Upper lobe of left lung (tissue), 5 donors: ENCODE measurements around the gene REEP6.

DNA sequence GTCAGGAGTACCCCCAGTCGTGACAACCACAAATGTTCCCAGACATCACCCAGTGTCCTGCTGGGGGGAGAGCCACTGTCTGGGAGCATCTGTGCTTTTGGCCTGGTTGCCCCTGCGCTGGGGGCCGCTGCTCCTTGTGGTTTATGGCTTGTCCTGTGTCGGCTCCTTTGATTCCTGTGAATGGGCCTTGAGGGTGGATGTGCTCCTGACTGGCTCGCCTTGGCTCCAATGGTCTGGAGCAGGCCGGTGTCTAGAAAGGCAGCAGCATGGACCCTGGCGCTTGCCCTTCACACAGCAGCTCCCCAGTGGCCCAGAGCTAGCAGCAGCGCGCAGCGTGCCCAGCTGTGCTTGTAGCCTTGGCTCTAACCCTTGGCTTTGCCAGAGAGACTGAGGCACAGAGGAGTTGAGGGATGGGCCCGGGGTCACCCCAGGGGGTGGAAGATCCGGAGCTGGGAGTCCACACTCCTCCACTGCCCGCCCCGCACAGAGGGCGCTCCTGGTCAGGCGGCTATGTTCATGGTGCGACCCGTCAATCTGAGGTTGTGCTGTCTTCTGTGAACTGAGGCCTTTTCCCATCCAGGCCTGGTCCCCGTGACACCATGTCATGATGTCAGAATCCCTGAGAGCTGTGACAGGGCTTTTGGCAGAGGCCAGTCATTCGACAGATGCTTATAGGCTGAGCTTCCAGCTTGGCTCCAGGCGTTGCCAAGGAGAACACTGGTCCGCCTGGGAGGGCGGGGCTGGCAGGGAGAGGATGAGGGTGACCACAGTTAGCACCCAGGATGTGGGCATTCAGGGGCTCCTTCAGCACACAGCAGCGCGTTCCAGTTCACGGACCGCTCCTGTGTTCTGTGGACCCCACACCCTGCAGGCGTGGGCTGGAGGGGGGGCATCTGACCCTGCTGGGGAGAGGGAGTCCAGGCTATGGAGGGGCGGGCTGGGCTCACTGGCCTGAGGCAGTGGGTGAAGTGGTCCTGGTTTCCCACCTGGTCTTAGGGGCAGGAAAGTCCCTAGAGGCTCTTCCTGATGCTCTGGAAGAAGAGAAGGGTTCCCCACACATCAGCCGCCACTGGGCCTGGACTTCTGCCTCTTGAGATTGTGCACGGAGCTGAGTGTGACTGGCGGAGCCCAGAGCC is 4.3 kb downstream of the DAZAP1 start:
- PRO-cap, 2 experiments, result peak in 2 of 2 experiments; most common minus-strand start position 485 of the sequence (in 1)
- RAMPAGE, long total RNA, 4 experiments, result no peak in any of the 4 experiments

GRCh38 chr19:1424107-1424435 is 14.1 kb upstream of the RPS15 start:
- PRO-cap, 2 experiments, result no peak in any of the 2 experiments
- RAMPAGE, long total RNA, 4 experiments, result no peak in any of the 4 experiments

DNA sequence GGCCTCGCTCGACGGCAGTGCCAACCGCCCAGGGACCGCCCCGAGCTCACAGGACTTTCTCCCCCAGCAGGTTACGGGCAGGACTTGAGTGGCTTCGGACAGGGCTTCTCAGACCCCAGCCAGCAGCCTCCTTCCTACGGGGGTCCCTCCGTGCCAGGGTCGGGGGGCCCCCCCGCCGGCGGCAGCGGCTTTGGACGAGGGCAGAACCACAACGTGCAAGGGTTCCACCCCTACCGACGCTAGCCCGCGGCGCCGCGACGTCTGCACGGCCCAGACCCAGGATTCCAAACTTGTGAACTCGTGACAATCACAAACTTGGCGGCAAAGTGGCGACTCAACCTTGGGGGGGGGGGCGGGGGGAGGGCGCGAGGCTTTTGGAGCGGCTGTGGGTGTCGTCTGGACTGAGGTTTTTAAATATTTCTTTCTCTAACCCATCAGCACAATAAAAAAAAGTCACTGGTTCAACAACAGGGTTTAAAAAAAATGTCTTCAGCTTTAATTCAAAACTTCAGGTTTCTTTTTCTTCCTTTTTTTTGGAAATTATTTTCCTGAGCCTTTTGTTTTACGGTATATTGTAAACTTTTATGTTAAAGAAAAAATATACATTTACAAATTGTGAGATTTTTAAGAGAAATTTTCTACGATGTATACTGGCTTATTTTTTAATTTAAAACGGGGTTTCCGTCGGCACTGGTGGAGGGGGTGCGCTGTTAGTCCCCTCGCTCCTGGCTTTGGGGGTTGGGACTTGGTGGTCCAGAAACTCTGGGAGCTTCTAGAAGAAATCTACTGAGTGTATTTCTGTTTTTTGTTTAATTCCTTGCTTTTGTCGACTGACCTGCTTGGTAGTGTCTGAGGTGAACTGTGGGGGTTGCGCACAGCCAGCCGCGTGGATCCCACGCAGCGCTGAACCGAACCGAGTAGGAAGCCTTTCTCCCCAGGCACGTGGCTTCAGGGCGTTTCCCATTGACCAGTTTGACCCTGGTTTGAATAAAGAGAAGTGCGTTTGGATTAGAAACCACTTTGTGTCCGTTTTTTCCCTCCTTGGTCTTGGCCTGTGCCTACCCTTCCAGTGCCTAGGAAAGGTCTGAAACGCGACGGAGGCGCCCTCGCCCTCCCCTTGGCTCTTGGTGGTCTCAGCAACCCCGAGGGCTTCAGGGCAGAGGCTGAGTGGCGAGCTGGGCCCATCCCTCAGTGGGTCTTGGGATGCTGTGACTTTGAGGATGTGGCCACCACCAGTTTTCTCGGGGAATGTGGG is 3.1 kb upstream of the RPS15 start:
- PRO-cap, 2 experiments, result no peak in any of the 2 experiments
- RAMPAGE, long total RNA, 4 experiments, result no peak in any of the 4 experiments

- PRO-cap, 2 experiments, result no peak in any of the 2 experiments
- RAMPAGE, long total RNA, 4 experiments, result no peak in any of the 4 experiments
Observed at GRCh38 chr19:1448957-1449422, 931 bp upstream of the APC2 start.

DNA sequence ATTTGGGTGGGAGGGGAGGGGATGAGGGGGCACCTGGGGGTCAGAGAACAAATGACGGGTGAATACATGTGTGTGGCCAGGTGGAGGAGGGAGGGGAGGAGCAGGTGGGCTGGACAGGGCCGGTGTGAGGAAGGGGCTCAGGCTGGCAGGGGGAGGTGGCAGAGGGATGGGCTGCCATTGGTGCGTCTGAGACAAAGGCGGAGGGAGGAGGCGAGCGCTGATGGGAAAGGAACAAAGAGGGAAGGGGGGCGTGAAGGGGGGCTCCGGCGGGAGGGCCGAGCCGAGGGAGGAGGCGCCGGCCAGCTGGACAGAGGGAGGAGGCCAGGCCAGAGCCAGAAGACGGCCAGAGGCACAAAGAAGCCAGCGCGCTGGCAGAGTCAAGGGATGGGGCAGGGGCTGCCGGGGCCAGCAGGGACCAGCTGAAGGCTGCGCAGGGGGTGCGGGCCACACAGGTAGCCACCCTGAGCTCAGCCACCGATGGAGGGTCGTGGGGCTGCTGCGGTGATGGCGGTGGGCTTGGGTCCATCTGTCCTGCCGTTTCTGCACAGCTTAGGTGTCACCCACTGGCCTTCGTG is 2.0 kb downstream of the APC2 start:
- PRO-cap, 2 experiments, result no peak in any of the 2 experiments
- RAMPAGE, long total RNA, 4 experiments, result no peak in any of the 4 experiments

- PRO-cap, 2 experiments, result no peak in any of the 2 experiments
- RAMPAGE, long total RNA, 4 experiments, result no peak in any of the 4 experiments
Observed at GRCh38 chr19:1457052-1457864, 7.3 kb downstream of the APC2 start.

- PRO-cap, 2 experiments, result no peak in any of the 2 experiments
- RAMPAGE, long total RNA, 4 experiments, result no peak in any of the 4 experiments
Observed at GRCh38 chr19:1468878-1469295, 10.1 kb downstream of the C19orf25 start.

DNA sequence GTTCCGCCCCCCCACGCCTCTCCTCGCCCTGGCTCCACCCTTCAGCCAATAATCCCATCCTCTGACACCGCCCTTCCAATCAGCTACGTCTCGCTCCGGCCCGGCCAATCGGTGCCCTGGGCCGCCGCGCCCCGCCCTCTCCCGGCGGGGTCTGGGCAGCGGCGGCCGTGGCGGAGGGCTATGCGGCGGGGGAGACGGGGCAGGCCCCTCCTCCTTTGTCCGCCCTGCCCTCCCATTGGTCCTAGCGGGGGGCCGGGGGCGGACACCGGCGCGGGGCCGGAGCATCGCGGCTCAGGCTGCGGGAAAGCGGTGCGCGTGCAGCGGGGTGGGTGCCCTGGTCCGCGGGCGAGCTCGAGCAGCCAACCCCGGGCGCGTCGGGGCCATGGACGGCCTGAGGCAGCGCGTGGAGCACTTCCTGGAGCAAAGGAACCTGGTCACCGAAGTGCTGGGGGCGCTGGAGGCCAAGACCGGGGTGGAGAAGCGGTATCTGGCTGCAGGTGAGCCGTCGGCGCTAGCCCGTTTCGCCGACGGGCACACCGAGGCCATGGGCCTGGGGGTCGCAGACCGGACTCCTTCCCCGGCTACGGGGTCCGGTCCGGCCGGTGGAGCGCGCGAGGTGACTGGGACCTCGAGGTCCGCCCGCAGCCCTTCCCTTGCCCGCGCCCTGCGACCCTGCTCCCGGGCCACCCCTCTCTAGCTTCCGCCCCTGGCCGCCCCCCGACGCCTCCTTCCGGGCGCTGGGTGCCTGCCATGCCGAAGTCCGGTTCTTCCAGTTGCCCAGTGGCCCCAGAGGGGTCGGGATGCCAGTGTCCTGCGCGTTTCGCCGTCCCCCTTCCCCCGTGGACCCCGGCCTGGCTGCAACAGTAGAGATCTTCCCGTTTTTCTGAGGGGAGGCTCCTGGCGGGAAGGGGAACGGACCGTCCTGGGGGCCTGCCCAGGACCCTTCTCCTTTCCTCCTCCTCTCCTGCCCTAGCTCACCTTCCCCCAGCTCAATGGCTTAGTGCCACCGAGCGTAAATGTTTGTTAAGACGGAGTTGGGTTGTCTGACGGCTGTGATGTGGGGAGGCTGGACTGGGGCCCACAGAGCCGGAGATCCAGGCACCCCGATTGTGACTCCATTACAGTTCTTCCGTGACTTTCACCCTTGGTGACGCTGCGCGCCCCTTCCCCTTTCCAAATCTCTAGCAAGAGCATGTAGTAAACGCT is at the start of gene REEP6:
REEP6 (plus strand) TSS at position 294 of the 1,206 bp plus-strand sequence.
- PRO-cap, 2 experiments, result peak in 2 of 2 experiments; most common plus-strand start position 144 of the sequence (in 1)
- RAMPAGE, long total RNA, 4 experiments, result start-site peak on the plus strand in 2 of 4 experiments, centred at positions 287 to 299 of the sequence, 12 to 22 reads per replicate

DNA sequence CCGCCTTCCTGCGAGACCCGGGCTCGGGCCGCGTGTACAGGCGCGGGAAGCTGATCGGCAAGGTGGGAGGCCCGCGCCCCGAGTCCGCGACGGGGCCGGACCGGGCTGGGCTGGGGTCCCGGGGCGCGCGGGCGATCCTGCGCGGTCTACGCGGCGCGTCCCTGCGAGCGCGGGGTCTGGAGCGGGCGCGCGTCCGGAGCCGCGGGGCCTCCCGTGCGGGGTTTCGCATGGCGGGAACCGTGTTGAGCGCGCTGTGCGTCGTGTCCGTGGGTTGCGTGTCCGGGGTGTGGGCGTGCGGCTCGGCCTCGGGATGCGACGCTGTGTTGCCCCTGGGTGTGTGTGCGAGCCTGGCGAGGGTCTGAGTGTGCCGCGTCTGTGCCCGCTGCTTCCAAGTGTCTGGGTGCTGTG is 312 bp downstream of the PLK5 start:
- PRO-cap, 2 experiments, result no peak in any of the 2 experiments
- RAMPAGE, long total RNA, 4 experiments, result no peak in any of the 4 experiments

DNA sequence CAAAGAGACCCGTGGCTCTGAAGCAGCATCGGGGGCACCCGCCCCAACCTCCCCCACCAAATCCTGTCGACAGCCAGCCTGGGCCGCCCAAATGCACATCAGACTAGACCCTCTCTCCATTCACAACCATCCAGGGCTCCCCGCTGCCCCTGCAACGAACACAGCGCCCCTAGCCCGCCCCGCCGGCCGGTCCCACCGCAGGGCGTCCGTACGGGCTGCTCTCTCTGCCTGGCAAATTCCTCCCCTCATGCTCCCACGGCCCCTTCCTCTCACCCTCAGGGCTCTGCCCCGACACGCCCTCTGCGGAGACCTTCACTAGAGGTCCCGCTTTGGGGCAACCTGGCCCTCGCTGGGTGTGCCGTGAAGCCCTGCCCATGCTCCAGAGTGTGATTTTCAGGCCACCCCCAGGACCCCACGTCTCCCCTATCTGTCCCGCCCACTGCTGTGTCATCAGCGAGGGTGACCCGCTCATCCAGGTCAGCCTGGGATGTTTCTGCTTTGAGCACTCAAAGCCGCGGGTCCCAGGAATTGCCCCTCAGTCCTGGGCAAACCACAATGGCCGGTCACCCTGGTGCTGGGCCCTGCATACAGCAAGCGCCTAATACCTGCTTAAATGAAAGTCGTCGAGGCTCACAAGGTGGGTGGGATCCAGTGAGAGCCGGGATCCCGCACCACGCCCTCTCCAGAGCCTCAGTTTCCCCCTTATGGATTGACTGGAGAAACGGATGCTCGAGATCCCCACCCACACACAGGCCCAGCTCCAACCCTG is 6.9 kb downstream of the TCF3 start:
- PRO-cap, 2 experiments, result no peak in any of the 2 experiments
- RAMPAGE, long total RNA, 4 experiments, result start-site peak on the minus strand in 1 of 4 experiments, centred at position 322 of the sequence, 5 reads per replicate

- PRO-cap, 2 experiments, result no peak in any of the 2 experiments
- RAMPAGE, long total RNA, 4 experiments, result no peak in any of the 4 experiments
Observed at GRCh38 chr19:1747069-1747577, 6.2 kb upstream of the ONECUT3 start.

DNA sequence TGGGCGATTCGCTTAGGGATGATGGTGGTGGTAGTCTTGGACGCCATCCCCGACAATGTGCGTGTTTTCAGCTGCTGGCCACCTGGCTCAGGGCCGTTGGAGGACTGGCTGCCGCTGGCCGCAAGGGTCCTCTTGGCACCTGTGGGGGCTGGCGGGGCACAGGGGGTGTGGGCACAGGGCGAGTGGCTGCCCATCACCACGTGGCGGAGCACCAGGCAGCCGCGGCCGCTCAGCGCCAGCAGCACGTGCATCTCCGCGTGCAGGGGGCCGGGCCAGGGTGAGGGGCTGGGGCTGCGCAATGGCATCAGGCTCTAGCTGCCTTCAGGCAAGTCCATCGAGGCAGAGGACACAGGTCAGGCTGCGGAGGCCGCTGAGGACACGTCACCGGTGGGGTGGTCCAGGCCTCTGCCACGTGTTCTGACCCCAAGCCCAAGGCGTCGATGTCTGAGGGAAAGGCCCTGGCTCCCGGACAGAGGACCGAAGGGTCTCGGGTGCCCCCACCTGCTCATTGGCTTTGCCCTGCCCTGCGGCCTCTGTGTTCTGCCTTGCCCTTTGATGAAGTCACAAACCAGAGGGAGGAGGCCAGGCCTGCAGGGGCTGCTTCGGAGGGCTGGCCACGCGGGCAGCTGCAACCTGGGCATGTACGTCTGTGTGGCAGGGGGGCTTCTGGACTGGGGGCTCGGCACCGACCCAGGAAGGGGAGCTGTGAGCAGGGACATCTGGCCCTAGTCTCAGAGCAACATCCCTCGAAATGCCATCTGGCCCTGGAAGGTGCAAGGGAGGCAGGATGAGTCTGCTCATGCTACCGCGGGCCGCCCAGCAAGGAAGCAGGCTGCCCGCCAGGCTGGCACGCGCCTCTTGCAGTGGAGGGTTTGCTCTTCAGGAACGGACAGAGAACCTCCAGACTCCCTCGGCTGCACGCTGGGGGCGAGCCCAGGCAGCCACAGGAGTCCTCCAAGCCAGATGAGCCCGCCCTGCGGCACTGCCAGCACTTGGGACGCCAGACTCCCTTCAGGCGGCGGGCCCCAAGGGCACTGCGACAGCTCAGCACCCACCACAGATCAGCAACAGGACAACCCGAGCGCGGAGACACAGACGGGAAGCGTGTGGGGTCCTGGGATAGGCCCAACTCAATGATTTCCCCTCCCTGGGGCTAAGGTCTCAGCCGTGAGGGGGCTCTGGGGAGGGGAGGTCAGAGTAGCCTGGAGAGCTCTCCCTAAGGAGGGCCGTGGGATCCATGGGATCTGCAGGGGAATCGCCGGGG is 9.9 kb upstream of the ATP8B3 start:
- PRO-cap, 2 experiments, result no peak in any of the 2 experiments
- RAMPAGE, long total RNA, 4 experiments, result no peak in any of the 4 experiments

DNA sequence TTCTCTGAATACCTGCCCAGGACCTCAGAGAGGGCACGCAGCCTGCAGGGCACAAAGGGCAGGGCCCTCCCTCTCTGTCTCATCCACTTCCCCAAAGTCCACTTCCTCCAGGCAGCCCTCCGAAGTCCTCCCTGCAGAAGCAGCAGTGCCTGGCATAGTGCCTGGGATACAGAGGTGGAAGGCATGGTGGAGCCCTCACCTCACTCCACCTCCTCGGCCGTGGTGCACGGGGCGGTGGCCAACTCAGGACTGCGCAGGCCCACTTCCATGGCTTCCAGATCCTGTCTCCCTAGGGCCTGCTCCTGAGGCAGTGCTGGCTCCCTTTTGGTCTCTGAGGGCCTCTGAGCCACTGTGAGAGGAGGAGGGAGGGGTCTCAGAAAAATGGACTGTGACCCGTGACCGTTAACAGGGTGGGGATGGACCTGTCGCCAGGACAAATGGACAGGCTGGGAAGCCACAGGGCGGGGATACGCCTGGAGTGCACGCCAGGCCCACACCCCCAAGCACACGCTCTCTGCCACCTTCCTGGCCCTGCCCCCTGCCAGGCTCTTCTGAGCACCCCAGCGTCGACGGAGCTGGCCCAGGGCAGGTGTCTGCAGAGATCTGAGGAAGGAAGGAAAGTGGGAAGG is 8.5 kb downstream of the REXO1 start:
- PRO-cap, 2 experiments, result no peak in any of the 2 experiments
- RAMPAGE, long total RNA, 4 experiments, result no peak in any of the 4 experiments

DNA sequence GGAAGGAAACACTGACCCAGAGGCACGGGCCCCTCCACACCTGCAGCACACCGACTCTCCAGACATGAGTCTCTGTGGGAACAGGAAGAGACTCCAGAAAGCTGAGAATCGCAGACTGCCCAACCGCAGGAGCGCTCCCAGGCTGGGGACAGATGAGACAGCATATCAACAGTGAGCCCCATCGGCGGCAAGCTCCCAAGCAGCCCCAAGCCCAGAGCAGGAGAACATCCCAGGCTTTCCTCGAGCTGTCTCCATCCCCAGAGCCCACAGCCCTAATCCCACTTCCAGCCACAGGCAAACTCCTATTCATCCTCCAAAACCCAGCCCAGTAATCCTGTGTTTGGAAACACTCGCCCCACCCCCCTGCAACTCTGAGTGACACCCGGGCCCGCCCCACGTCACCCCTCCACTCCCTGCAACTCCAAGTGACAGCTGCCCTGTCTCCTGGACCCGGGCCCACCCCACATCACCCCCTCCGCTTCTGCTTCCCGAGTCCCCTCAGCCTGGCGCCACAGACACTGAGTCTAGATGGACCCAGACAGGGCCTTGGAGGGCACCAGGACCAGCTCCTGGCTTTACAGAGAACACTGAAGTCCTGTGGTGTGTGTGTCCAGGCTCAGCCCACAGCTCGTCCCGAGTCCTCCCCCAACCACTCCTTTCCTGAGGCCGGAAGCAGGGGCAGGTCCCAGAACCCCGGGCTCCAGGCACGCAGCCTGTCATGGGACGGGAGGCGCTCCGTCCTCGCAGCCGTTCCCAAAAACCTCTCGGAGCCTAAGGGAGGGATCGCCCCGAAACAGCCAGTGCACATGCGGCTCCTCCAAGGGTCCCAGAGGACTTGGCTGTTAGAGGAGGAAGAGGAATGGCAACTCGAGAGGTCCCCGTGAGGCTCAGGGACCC is 7.8 kb downstream of the REXO1 start:
- PRO-cap, 2 experiments, result peak in 1 of 2 experiments; most common plus-strand start position 688 of the sequence (in 1)
- RAMPAGE, long total RNA, 4 experiments, result no peak in any of the 4 experiments

- PRO-cap, 2 experiments, result no peak in any of the 2 experiments
- RAMPAGE, long total RNA, 4 experiments, result no peak in any of the 4 experiments
Observed at GRCh38 chr19:1851675-1852923, 3.8 kb upstream of the REXO1 start.

- PRO-cap, 2 experiments, result peak in 2 of 2 experiments; most common plus-strand start chr19:1876267 (in 1); most common minus-strand start chr19:1876169 (in 2)
- RAMPAGE, long total RNA, 4 experiments, result start-site peak on the plus strand in 2 of 4 experiments, at chr19:1876276-1876336 at its widest, 5 to 7 reads per replicate; start-site peak on the minus strand in 3 of 4 experiments, at chr19:1876103-1876198 at its widest, 49 to 117 reads per replicate
Observed at GRCh38 chr19:1875895-1876502, 9.3 kb downstream of the ABHD17A start.

DNA sequence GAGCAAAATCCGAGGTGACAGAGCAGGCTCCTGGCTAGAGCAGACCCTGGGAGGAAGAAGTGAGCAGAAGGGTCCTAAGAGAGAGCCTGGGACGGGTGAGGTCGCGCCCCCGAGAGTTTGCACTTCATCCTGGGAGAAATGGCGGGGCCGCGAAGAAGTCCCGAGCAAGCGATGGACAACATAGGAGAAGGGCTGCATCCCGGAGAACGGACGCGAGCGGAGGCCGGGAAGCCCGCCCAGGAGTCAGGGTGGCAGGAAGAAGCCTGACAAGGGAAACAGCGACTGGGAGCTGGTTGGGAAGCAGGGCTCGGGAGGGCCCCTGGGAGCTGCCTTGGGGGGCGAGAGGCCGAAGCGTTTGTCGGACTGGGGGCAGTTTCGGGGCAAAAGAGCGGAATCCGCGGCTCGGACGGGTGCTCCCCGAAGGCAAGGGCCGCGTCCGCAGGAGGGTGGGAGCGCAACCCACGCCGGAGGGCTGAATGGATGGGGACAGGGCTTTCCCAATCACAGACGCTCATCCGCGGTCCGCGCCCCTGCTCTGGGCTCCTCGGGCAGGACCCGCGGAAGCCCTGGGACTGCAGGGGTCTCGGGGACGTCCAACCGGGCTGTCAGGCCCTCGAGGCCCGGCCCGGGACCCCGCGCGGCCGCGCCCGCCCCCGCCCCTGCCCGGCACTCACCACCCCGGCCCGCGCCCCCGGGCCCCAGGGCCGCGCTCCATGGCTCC is 458 bp downstream of the ABHD17A start:
- PRO-cap, 2 experiments, result peak in 1 of 2 experiments; most common plus-strand start position 274 of the sequence (in 1)
- RAMPAGE, long total RNA, 4 experiments, result start-site peak on the minus strand in 1 of 4 experiments, centred at position 580 of the sequence, 26 reads per replicate

DNA sequence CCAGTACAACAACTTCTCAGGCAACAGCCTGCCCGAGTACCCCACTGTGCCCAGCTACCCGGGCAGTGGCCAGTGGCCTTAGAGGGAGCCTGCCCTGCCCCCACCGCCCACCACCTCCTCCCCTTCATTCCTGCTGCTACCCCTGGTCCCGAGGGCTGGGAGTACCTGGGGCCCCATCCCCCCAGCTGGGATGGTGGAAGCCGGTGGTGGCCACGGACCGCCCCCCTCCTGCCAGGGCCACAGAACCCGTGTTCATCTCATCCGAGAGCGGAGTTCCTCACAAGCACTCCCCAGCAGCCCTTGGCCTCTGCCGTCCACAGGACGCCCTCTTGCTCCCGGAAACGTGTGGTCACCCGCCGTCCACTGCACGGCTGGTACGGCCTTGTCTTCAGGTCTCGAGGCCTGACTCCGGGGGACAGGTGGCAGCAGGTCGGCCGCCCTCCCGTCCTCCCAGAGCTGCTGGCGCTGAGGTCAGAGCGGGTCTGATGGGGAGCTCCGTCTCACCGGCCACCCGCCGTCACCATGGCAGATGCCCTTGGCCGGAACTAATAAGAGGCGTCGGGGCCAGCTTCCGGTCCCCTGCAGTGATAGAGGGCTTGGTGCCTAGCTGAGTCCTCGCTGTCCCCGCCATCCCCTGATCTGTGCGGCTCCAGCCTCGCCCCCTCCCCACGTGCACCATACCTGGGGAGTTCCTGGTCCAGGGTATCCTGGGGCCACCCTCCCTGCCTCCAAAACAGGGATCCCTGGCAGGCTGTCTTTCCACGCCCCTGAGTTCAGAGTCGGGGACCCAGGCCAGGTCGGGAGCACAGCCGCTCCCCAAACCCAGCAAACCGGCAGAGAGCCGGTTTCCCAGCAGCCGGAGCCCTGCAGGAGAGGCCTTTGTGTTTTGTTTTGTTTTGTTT is 16.5 kb upstream of the CSNK1G2 start:
- PRO-cap, 2 experiments, result no peak in any of the 2 experiments
- RAMPAGE, long total RNA, 4 experiments, result no peak in any of the 4 experiments

DNA sequence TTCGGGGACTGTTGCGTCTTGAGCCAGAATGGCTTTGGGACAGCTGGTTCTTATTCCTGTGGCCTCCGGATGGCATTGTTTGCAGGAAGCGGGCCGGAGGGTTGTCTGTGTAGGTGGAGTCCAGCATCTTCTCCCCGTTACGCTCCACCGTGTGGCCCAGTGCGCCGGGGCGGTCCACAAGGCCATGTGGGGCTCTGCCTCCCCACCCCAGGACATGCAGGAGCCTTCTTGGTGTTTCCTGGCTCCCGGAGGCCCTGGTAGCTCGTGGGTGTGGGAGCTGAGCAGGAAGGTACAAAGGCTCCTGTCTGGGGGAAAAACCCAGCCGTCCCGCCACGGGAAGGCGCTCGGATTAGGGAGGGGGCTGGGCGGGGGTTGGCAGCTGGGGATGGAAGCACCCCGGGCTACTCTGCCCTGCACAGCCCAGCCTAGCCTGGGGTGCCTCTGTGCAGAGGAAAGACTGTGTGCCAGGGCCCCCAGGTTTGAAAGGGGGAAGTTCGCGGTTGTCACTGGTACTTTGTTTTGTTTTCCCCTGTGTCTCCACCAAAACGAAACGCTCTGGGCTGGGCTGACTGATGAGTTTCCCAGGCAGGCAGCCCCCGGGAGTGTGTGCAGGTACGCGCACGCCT is 1.5 kb downstream of the CSNK1G2 start:
- PRO-cap, 2 experiments, result peak in 1 of 2 experiments; most common minus-strand start position 71 of the sequence (in 1)
- RAMPAGE, long total RNA, 4 experiments, result start-site peak on the plus strand in 1 of 4 experiments, centred at position 460 of the sequence, 23 reads per replicate

GRCh38 chr19:1956879-1957358 is 15.9 kb downstream of the CSNK1G2 start:
- PRO-cap, 2 experiments, result no peak in any of the 2 experiments
- RAMPAGE, long total RNA, 4 experiments, result no peak in any of the 4 experiments